ENCODE measurements around the gene ISG20L2.

DNA sequence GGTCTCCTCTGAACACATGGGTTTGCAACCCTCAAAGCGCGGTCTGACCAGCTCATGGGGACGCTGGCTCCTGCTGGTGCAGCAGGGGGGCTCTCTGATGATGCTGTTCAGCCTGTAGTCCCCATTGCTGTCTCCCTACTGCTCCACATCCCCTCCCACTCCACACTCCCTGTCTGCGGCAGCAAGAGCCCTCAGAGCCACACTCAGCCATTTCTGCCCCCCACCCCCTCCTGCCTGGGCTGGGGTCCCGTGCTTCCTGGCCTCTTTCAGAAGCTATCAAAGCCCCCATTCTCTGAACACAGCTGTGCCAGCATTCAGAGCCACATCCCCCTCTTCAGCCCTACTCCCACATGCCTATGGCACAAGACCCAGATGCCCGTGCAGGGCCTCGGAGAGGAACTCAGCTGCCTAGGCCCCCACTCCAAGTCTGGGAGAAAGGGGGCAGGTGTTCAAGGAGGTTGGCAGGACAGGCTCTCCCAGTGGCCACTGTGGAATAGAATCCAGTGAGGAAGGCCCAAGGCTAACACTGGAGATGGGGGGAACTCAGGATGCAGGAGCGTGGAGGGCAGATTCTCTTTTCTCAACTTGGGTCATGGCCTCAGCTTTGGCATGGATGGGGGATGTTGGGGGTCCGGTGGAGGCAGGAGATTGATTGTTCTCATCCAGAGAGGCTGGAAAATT lies 3.7 kb upstream of the BCAN start:
- RRBS: no CpG with 5 or more reads among the region's 9 CpGs

GRCh38 chr1:156645278-156646511 lies 3.8 kb downstream of the BCAN start:
- RRBS: no CpG with 5 or more reads among the region's 9 CpGs

DNA sequence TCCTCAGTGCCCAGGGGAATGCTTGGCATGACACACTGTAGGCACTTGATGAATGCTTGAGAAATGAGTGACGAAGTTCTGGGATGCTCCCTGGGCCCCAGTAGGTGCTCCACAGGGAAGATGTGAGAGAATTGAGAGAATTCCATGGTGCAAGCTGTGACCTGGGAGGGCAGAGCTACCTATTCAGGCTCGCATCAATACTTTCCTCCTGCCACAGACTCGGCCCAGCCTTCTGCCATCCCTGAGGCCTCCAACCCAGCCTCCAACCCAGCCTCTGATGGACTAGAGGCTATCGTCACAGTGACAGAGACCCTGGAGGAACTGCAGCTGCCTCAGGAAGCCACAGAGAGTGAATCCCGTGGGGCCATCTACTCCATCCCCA lies 9.3 kb downstream of the BCAN start:
- RRBS: no CpG with 5 or more reads among the region's 5 CpGs

- RRBS: no CpG with 5 or more reads among the region's 12 CpGs
Measured at GRCh38 chr1:156670019-156670955, 6.9 kb downstream of the NES start.

GRCh38 chr1:156671842-156672451 lies 5.3 kb downstream of the NES start:
- RRBS: no CpG with 5 or more reads among the region's 3 CpGs

- RRBS: no CpG with 5 or more reads among the region's 14 CpGs
Measured at GRCh38 chr1:156691507-156692197, 13.7 kb downstream of the CRABP2 start.

GRCh38 chr1:156728296-156729404 lies at the start of gene ISG20L2:
Gene ISG20L2, minus strand, starts transcription at chr1:156728766.
- RRBS: 4% methylated on average over 19 of the region's 89 CpGs

DNA sequence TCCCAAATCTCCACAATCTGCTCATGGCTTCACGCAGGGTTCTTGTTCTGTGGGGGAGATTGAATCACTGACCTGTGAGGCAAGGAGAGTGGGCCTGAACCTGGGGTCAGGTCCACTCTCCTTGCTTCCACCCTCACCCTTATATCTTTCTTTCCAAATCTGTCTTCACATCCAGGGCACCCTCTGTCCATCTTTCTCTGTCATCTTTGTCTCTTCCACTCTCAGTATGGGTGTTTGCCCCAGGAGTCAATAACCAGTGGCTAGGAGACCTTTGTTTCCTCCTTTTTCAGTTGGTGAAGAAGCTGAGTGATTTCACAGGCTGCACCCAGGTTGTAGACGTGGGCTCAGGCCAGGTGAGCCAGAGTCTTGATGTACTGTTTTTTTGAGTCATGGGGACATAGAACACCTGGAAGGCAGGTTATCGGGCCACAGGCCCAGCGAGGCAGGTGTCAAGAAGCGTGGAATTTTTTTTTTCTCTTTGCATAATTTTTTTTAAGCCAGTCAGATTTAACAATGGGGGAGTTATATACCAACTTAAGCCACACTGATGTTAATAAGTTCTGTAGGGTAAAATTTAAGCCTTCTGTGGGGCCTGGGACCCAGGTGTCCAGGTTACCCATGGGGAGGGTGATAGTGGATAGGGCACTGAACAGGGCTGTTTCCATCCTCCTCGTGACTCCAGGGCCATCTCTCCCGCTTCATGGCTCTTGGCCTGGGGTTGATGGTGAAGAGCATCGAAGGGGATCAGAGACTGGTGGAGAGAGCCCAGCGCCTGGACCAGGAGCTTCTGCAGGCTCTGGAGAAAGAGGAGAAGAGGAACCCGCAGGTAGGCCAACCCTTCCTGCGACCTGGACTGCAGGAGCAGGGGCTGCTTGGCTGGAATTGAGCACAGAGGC lies 4.4 kb upstream of the ISG20L2 start:
- RRBS: no CpG with 5 or more reads among the region's 11 CpGs

DNA sequence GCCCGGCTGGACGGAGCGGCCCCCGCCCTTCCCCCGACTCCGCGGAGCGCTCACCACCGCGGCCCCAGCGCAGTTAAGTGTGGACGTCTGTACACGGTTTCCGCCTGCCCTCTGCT lies 367 bp upstream of the HDGF start:
- RRBS: no CpG with 5 or more reads among the region's 14 CpGs

GRCh38 chr1:156752100-156752708 lies 729 bp upstream of the HDGF start:
- RRBS: no CpG with 5 or more reads among the region's 29 CpGs

DNA sequence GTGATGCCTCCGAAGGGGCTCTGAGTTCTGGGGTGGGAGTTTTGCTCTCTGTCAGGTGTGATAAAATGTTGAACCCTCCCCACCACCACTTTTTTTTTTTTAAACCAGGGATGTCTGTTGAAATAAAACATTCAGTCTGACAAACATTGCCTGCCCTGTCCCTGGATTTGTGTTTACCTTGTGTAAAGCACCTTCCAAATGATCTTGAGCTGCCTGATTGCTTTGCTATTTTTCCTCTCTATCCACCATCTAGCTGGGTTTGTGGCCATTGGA lies 16.0 kb downstream of the SH2D2A start:
- RRBS: no CpG with 5 or more reads among the region's 1 CpG

GRCh38 chr1:156848659-156849100 lies 10.2 kb downstream of the INSRR start:
- RRBS: no CpG with 5 or more reads among the region's 30 CpGs

GRCh38 chr1:156913211-156914094 lies 7.0 kb upstream of the LRRC71 start:
- RRBS: 69% methylated on average over 4 of the region's 23 CpGs

DNA sequence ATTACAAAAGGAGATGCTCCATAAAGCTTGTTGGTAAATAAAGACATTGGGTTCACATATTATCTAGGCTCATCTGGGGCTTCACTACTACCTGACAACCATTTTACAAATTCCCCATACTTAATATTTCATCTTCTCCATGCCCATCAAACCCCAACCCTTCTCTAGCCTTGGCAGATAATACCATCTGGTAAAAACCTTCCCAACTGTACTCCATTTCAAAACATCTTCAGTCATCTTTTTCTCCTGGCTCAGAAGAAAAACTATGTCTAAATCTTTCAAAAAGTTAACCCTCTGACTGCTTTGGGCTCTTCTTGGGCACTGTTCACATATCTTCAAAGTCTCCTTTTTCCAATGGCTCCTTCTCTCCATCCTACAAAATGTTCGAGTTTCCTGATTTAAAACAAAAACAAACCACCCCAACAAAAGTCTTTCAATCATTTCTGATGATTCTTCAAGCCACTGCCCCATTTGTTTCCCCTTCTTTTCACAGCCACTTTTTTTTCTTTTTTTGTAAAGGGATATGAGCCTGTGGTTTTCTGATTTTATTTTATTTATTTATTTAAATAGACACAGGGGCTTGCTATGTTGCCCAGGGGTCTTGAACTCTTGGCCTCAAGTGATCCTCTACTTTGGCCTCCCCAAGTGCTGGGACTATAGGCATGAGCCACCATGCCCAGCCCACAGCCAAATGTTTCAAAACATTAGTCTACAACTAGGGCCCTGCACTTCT lies 52.3 kb downstream of the LRRC71 start:
- RRBS: no CpG with 5 or more reads among the region's 1 CpG

GRCh38 chr1:156973279-156974393 lies 53.2 kb downstream of the LRRC71 start:
- RRBS: no CpG with 5 or more reads among the region's 8 CpGs

DNA sequence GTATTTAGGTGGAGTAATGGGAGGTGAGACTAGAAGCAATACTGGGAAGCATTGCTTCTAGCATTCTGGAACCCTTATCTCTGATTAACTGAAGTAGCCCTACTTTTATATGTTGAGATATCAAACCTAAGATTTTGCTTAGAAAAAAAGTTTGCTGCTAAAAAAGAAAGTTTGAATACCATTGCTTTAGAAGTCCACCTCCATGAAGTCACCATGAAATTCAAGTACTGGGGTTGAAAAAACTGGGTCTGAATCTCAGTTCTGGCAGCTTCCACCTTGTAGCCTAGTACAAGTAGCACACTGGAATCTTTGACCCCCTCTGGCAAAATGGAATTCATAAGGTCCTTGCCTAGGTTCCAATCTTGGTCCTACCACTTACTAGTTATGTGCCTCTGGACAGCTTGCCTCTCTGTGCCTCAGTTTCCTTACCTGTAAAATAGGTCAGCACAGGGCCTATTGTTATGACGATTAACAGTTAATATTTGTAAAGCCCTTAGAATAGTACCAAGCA lies 7.9 kb downstream of the ETV3 start:
- RRBS: no CpG with 5 or more reads among the region's 1 CpG

DNA sequence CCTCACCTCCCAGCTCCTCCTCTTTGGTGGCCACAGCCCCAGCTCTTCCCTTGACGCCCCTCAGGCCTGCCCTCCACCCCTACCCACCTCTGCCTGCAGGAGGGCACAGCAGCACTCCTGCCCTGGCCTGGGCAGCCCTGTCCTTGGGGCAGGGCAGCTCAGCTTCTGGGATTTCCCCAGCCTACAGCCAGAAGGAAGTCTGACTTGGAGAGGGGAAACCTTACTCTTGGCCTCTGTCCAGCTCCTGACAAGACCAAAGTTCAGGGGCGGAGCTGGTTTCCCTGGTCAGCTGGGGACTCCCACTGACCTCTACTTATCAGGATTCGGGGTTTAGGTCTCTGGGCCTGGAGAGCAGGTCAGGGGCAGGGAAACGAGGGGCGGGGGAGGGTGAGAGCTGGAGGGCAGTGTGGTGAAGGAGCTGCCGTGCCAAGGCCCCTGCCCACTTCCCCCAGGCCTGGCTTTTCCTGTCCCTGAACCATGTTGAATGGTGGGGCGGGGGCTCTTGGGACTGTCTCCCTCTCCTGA lies 16.7 kb upstream of the ETV3 start:
- RRBS: no CpG with 5 or more reads among the region's 7 CpGs

- RRBS: no CpG with 5 or more reads among the region's 7 CpGs
Measured at GRCh38 chr1:157403091-157403741, 149.1 kb downstream of the FCRL5 start.

DNA sequence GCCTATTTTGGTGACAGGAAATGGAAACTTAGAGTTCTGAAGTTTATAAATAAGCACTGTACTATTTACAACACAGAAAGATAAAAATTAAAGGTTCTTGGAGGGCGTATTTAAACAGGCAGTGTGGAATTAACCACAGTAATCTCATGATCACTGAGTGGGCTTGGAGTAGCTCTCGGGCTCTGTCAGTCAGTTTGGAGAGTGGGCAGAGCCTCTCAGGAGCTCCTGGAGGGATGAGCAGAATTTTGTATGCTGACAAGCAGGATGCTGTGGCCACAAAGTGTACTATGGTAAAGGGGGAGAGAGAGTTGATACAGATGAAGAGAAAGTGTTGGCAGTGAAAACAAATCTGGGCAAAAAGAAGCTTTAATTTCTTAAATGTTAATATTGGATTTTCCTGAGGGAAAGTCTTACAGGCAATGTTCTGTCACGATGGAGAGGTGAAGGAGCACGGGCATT lies 10.3 kb upstream of the FCRL5 start:
- RRBS: no CpG with 5 or more reads among the region's 4 CpGs

- RRBS: no CpG with 5 or more reads among the region's 7 CpGs
Measured at GRCh38 chr1:157726878-157727416, 26.4 kb upstream of the FCRL3 start.

Measured in GM06990 (cell line).